ENCODE data around the gene PDPR.

DNA sequence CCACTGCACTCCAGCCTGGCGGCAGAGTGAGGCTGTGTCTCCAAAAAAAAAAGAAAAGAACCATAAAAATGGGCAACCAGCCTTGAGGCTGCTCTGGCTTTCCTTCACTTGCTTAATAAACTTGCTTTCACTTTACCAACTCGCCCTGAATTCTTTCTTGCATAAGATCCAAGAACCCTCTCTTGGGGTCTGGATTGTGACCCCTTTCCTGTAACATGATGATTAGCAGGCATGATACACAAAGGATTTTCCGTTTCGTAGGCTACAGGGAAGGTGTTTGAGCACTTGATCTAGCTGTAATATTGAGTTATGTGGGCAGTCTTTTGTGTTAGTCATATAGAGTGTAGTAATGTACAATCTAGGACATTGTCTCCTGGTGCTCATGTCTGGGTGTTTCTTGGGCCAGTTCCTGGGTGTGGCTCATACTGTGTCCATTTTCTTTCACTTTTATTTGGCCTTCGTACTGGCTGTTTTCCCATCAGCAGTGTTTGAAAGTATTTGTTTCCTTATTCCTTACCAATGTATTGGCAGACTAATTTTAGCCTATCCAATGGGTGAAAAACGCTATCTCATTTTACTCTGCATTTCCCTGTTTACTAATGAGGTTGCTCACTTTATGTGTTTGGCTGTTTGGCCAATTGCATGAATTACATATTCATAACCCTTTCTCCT lies 13.5 kb upstream of the SNTB2 start:
- PRO-cap, 3 experiments = no peak in any of the 3 experiments
- RAMPAGE, long total RNA = no peak
- RRBS, 2 experiments = no CpG with 5 or more reads among the region's 6 CpGs

- PRO-cap, 3 experiments = no peak in any of the 3 experiments
- RAMPAGE, long total RNA = no peak
- RRBS, 2 experiments = no CpG with 5 or more reads among the region's 22 CpGs
Measured at GRCh38 chr16:69323260-69324024, 6.9 kb downstream of the PDF start.

DNA sequence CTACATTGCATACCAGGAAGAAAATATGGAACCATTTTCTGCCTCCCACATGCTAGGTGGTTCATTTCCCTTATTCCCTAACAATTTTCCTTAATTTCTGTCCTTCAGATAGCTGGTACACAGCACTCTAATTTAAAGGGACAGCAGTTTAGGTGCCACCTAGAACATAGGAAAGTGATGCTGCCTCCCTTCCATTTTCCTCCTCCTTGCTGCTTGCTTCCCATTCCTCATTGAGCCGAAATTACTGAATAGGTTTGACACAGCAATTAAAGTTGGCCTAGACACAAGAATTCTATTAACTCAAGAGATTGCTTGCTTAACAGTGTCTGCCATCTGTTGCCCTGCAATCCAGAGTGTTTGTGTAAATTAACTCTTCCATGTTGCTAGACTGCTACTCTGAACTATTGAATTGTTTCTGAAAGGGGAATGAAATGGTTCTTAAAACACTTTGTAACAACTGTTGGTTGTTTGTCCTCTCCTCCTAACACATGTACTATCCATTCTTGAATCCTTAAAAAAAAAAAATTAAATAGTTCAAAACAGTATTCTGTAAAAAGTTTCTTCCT lies 24.4 kb downstream of the CYB5B start:
- PRO-cap, 3 experiments = peak in 1 of 3 experiments; most common minus-strand start position 232 of the sequence (in 1)
- RAMPAGE, long total RNA = no peak
- RRBS, 2 experiments = no CpG with 5 or more reads among the region's 1 CpG

GRCh38 chr16:69646764-69647454 lies 79.5 kb downstream of the NQO1 start:
- PRO-cap, 3 experiments = no peak in any of the 3 experiments
- RAMPAGE, long total RNA = no peak
- RRBS, 2 experiments = no CpG with 5 or more reads among the region's 9 CpGs

DNA sequence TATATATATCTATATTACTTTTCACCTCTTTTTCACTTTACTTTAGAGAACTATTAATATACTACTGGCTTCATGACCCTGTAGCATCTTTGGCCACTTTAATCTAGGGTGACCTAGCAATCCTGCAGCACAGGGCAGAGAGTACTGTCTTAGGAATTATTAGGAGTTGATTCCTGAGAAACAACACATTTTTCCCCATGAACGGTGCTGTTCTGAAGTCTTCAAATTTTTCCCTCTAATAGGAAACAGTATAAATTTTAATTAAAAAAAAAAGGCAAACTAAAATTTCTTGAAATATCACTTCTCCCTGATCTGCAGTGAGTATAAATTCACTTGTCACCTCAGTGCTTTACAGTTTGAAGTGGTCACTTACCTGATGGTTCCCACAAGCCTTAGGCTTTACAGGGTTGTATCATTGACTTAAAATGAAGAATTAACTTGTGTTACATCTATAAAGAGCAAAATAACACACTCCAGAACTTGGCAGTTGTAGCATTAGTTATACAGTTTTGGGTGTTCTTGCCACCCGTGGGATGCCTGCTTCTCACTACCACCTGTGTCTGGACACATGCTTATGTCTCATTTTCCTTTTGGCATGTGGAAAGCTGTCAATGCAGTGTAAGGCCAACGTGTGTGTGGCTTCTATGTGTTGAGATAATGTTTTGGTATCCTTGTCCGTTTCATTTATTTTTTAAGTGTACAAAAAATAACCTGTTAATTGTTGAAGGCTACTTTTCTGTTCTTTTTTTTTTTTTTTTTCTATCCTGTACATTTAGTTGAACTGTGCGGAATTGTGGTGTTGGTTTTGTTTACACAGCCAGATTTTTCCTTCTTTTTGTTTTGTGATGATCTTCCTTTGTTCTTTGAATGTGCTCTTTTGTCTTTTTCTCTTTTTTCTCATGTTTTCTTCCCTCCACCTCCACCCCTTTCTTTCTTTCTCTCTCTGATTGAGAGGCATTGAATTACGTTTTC lies 28.9 kb downstream of the NQO1 start:
- PRO-cap, 3 experiments = no peak in any of the 3 experiments
- RAMPAGE, long total RNA = no peak
- RRBS, 2 experiments = no CpG with 5 or more reads among the region's 6 CpGs

DNA sequence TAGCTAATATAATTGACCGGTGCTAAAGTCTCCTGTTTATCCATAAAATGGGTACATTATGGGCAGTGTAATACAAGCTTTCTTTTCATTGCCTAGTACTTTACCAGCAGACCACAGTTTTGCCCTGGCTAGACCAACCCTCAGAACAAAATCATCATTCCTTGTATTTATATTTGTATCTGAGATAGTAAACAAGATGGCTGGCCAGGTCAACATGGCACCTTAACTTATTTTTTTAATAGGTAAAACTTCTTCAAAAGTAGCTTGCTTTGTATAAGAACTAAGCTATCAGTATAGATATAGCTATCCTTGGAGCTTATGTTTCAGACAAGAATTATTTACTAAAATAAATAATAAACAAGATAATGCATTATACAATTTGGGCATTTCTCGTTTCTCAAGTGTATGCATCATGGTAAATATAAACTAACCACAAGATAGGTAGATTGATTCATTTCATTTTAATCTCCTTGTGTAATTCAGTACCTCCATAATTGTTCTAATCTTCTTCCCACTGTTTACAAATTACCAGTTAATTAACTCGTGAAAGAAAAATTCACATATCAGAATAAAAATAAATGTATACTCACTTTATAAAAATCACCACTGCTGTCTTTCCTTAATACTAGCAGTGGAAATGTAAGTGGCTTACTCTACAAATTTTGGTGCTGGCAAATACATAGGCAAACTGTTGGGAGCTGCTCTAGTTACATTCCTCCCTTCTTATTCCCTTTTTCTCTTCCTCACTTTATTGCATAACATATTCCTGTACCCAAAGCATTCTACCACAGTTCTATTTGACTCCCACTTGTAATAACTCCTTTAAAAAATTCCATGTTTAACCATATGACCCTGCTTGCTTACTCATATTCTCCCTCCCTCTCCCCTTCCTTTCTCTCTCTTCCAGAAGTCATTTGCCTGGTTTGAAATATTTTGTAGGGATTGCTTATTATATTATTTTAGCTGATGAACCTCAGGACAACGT lies 23.0 kb downstream of the NQO1 start:
- PRO-cap, 3 experiments = no peak in any of the 3 experiments
- RAMPAGE, long total RNA = no peak
- RRBS, 2 experiments = no CpG with 5 or more reads among the region's 4 CpGs

DNA sequence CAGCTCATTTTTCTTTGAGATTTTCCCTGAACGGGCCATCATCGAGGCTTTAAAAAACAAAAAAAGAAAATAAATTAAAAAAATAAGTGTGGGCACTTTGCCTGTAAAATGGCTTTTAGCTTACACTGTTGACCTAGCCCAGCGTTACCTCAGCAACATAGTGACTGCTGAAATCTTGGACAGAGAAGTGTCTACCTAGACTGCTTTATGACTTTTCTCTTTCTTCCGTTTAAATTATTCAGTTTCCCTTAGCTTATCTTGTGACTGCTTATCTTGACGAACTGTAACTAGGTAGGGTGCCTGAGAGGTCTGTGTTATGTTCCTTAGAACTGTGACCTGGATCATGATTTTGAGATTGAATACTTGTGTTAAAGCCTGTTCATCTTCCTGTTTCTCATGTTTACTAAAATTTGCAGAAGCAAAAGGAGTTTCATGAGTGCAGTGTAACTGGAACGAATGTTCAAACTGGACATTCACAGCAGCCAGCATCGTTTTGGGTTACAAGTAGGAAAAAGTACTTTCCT lies 935 bp downstream of the WWP2 start:
- PRO-cap, 3 experiments = no peak in any of the 3 experiments
- RAMPAGE, long total RNA = no peak
- RRBS, 2 experiments = no CpG with 5 or more reads among the region's 7 CpGs

DNA sequence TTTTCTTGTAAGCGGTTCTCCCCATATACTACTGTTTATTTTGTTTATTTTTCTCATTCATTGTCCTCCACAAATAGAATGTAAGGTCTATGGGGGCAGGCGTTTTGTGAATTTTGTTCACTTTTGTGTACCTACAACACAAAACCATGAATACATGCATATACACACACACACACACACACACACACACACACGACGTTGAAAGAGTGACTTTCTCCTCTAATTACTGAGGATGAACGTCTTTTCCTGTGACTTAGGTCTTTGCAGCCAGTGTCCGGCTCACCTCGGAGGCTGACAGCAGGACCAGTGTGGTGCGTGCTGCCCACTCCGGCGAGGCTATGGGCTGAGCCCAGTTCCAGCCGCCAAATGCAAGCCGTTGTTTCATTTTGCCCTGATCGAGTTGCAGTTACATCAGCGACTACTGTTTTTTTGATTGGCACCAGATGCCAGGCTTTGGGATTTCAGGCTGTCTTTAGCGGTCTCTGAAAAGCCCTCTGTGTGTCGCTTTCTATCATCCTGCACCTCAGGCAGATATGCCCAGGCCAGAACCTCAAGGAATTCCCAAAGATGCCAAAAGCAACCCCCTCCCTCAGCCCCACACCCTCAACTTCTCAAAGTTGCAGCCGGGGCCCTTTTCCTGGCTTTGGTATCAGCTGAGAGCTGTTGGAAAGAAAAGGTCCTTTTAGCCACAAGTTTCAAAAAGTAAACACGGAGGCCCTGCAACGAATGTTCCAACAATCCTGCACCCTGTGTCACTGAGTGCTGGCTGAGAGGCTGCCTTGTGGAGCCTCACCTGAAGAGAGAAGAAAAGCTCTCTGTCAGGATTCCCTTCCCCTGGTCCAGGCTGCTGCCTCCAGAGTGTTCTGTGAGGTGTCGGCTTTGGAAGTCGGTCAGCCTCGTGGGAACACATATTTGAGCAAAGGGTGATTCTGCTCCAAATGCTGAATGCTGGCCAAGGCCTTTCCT lies 58.8 kb downstream of the WWP2 start:
- PRO-cap, 3 experiments = no peak in any of the 3 experiments
- RAMPAGE, long total RNA = no peak
- RRBS, 2 experiments = 9 to 10% methylated on average over 4 of the region's 22 CpGs

DNA sequence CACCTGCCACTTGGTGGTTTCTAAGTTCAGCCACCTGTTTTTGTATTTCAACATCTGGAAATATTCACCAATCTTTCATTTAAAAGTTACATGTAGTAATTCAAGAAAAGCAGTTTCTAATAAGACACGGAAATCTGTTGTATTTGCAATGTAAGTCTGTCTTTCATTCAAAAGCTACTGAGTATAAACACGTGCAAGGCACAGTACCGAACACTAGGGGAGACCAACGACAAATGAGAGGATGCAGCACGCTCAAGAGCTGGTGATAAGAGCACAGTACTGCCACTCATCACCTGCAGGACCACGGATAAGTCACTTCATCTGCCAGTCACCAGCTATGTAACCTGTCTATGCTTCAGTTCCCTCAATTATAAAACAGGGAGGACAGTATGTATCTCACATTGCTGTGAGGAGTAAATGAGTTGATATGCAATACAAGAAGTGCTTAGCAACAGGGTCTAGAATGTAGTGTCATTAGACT lies 67.1 kb downstream of the CLEC18A start:
- PRO-cap, 3 experiments = no peak in any of the 3 experiments
- RAMPAGE, long total RNA = no peak
- RRBS, 2 experiments = no CpG with 5 or more reads among the region's 6 CpGs

GRCh38 chr16:70064575-70065411 lies 49.3 kb upstream of the PDPR start:
- PRO-cap, 3 experiments = no peak in any of the 3 experiments
- RAMPAGE, long total RNA = no peak
- RRBS, 2 experiments = 6 to 9% methylated on average over 3 of the region's 31 CpGs

DNA sequence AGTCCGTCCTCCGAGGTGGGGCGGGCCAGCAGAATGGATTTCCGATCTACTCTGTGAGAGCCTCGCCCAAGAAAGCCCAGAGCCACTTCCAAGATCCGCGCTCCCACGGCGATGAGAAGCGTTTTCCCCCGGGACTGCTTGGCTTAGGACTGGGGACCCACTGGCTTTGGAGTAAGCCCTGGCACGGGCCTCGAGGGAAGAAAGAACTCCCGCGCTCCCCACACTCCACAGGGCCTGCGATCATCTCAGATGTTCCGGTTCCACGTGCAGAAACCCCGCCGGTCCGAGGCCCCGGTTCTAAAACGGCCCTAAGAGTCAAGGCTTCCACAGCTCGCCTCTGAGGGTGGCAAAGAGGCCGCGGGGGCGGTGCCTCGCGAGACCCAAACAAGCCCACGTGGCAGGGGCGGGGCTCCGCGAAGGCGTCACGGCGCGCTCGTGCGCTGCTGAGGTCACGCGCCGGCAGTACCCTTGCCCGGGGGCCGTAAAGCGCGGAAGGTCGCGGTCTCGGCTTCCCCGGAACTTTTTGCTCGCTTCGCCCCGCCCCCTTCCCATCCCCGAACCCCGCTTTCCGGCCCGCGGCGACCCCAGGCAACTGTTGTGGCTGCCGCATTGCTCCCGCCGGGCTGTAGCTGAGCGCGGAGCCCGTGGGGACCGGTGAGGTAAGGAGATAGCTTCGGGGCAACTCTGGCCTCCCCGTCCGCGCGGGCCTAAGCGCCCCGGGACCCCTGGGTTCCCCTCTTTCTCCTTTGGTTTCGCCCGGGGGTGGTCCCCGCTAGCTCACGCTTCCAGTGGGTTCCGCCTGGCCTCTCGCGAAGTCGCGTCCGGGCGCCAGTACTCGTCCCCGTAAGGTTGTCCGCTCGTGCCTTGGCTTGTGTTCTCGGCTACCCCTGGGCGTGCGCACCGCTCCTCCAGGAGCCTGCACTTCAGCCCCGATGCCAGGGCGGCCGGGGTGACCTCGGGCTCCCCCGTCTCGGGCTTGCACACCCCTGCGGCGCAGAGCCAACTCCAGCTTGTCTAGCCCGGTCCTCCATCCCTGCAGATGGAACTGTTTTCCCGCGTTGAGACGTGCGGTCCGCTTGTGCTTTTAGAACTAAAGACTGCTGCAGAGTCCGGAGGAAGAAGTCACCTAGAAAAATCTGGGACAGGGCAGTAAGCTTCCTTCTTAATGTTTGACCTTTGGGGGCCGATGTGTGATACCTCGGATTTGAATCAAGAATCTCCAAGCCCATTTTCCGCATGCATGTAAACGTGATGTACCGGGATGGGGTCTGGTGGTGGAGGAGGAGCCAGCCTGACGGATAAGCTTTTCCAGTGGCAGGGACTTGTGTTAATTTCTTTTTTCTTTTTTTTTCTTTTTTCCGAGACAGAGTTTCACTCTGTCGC lies at the start of gene PDPR:
Gene PDPR (plus strand): TSS at position 551 of the 1,383 bp plus-strand sequence.
- PRO-cap, 3 experiments = peak in 3 of 3 experiments; most common plus-strand start position 462 of the sequence (in 2); most common minus-strand start position 310 of the sequence (in 1)
- RAMPAGE, long total RNA = start-site peak on the plus strand centred at position 563 of the sequence, 66 bp wide, 86 and 36 reads in 2 replicates
- RRBS, 2 experiments = 3% methylated on average over 8 of the region's 115 CpGs

DNA sequence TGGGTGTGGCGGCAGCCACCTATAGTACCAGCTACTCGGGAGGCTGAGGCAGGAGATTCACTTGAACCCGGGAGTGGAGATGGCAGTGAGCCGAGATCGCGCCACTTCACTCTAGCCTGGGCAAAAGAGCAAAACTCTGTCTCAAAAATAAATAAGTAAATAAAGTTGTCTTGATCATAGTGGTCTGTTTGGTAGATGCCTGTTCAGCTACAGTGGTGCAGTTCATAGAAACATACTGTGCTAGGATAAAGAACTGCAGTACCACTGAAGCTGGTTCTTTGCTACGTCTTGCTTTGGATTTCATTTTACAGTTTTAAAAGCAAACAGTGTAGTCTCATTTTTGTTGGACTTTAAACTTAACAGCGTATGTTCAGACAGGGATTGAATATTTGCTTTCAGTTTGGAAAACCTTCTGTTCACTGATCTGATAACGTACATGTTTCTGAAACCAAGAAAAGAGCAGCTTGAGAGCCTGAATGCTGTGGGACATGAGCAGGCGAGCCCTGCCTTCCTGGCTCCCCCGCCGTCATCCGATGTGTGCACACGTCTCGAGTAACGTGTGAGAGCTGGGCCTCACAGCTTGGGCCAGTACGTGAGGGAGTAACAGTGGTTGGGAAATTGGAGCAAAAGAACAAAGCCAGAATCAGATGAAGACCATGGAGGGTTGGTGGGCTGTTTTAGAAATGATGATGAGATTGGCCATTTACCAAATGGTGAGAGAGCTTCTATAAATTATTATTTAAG lies 21.0 kb upstream of the CLEC18C start:
- PRO-cap, 3 experiments = no peak in any of the 3 experiments
- RAMPAGE, long total RNA = no peak
- RRBS, 2 experiments = no CpG with 5 or more reads among the region's 17 CpGs

GRCh38 chr16:70252287-70252390 lies 399 bp upstream of the EXOSC6 start:
- PRO-cap, 3 experiments = no peak in any of the 3 experiments
- RAMPAGE, long total RNA = no peak
- RRBS, 2 experiments = no CpG with 5 or more reads among the region's 2 CpGs

DNA sequence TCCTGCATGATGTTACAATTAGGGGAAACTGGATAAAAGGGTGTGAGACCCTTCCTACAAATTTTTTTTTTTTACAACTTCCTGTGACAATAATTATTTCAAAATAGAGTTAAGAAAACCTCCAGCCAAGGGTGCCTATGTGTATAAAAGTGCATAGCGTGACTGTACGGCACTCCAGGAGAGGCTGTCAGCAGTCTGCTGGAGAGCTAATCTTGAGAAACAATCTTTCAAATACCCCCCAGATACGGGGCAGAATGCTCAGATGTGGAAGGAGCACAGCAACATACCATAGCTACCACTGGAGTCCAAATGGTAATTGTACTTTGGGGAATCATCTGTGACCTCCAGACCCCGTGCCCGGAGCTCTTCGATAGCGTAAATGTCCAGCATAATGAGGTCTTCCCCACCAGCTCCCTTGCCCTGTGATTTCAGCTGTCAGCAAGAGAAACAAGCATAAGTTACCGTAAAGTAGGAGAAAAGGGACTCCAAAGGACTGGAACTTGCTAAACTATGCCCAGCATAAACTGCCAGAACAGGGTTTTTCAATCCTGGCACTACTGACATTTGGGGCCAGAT lies 13.0 kb upstream of the EXOSC6 start:
- PRO-cap, 3 experiments = no peak in any of the 3 experiments
- RAMPAGE, long total RNA = no peak
- RRBS, 2 experiments = no CpG with 5 or more reads among the region's 8 CpGs

- PRO-cap, 3 experiments = no peak in any of the 3 experiments
- RAMPAGE, long total RNA = no peak
- RRBS, 2 experiments = no CpG with 5 or more reads among the region's 7 CpGs
Measured at GRCh38 chr16:70283272-70283729, 6.0 kb downstream of the AARS1 start.

DNA sequence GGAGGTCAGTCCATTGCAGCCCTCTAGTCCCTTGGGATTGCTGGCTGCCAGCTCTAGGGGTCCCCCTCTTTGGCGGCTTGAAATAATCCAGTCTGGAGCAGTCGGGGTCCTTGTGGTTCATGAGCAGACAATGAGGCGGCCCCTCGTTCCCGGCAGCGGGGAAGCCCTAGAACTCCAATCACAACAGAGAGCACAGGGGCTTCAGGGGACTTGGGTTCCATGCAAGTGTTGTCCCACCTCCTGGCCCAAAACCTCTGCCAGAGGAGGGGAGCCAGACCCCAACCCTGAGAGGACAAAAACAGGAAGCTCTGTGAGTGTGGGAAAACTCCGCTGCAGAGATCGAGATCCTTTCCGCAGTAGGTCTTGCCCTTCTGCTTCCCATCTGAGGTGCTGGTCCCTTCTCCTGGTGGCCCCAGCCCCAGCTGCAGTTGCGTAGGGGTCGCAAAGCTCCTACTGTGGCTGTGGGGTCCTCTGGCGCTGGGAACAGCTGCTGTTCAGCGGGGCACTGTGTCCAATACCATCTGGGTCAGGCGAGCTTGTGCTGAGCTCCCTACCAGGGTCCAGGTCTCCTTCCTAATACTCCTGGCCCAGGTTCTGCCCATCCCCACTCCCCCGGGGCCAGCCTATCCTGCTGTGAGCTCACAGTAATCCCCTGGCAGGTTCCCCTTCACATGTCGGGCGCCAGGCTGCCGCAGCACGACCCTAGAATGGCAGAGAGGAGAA lies 39.9 kb downstream of the ST3GAL2 start:
- PRO-cap, 3 experiments = no peak in any of the 3 experiments
- RAMPAGE, long total RNA = no peak
- RRBS, 2 experiments = no CpG with 5 or more reads among the region's 19 CpGs

- PRO-cap, 3 experiments = no peak in any of the 3 experiments
- RAMPAGE, long total RNA = no peak
- RRBS, 2 experiments = 50% methylated on average over 1 of the region's 12 CpGs; no CpG with 5 or more reads in 1 of the 2 experiments
Measured at GRCh38 chr16:70432415-70433140, 6.3 kb downstream of the ST3GAL2 start.

DNA sequence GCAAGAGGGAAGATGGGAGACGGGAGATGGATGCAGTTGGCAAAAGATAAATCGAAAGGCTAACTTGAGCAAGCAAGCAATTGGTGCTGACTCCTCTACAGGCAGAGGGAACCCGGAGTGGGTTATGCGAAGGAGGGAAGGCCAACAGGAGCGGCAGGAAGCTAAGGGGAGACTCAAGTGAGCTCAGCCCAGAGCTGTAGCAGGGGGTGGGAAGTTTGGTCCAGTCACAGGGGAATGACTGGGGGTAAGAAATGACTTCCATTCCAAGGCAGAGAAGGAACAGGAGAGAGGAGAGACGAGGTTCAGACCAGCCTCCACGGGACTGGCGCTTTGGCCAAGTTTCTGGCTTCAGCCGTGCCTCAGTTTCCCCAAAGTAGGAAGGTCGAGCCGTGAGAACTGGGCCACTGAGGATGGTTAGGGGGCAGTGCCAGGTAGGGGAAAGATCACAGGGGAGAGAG lies 827 bp downstream of the ST3GAL2 start:
- PRO-cap, 3 experiments = peak in 1 of 3 experiments; most common plus-strand start position 104 of the sequence (in 1)
- RAMPAGE, long total RNA = no peak
- RRBS, 2 experiments = no CpG with 5 or more reads among the region's 11 CpGs

DNA sequence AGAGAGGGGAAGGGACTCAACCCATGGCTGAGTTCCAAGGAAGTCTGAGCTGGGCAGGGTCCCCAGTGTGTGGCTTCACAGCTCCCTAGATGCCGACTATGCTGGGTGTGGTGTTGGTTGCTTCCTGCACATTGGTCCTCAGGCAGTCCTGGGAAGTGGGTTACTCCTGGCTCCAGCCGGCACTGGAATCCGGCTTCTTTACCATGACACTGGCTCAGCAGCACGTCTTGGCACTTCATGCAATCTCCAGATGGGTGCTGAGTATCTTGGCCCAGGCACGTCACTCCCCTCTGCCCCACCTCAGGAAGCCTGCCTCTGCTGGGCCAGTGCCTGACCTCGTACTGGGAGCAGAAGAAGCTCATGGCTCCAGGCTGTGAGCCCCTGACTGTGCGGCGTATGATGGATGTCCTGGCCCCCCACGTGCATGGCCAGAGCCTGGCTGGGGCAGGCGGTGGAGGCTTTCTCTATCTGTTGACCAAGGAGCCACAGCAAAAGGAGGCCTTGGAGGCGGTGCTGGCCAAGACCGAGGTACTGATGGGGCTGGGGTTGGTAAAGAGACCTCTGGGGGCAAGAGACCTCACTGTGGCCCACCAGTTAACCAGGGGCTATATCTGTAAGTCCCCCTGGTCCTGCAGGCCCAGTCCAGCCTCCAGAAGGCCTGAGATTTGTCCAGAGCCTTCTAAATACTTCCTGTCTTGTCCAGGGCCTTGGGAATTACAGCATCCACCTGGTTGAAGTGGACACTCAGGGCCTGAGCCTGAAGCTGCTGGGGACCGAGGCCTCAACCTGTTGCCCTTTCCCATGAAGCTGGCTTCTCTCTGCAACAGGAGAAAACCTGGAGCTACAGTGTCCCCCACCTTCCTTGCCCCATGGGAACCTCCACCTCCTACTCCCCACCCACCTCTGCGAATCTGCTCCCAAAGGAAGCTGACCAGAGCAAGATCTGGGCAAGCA lies 24.8 kb downstream of the FCSK start:
- PRO-cap, 3 experiments = no peak in any of the 3 experiments
- RAMPAGE, long total RNA = no peak
- RRBS, 2 experiments = no CpG with 5 or more reads among the region's 14 CpGs

DNA sequence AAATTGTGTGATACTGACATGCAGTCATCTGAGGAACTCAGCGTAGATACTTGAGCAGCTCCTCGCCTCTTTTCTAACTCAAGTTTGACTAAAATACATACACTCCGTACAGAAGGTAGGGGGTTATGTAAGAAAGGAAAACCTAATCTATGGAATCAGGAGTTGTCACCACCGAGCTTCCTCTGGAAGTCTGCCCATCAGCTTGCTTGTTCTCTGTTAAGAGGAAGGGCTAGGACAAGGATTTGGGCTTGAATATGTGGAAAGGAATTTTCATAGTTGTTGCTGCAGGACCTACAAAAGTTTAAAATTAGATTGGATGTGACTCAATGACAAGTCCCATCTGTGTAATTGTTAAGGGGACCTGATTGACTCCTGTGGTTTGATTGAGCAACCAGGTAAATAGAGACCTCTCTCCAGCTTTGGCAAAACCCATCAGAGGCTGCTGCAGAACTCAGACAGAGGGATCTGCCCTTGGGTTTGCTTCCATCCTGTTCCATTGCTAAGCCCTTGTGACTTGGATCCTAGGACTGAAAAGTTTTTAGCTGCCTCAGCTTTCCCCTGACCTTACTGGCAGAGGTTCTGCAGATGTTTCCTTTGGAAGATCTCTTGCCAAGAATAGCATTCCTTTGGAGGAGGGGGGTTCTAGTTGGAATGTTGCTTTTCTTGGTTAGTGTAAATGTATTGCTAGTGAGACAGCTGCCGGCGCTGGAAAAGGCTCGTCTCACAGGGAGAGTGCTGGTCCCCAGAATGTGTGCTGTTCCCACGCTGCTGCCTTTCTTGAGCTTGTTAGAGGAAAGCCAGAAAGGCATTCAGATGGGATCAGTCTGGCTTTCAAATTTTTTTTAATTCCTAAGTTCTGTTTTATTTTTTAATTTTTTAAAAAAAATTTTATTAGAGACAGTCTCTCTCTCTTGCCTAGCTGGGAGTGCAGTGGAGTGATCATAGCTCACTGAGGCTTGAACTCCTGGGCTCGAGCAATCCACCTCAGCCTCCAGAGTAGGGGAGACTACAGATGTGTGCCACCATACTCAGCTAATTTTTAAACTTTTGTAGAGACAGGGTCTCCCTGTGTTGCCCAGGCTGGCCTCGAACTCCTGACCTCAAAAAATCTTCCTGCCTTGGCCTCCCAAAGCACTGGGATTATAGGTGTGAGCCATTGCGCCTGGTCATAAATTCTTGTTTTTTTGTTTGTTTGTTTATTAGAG lies 50.1 kb downstream of the SF3B3 start:
- PRO-cap, 3 experiments = peak in 1 of 3 experiments; most common plus-strand start position 435 of the sequence (in 1)
- RAMPAGE, long total RNA = no peak
- RRBS, 2 experiments = no CpG with 5 or more reads among the region's 11 CpGs